ENCODE measurements around the genes NKAIN4, HELZ2 and ZBTB46.

- PRO-cap, 3 experiments, result no peak in any of the 3 experiments
- RRBS, result no CpG with 5 or more reads among the region's 14 CpGs
Measured at GRCh38 chr20:62953173-62953642, 699 bp downstream of the SLC17A9 start.

- PRO-cap, 3 experiments, result no peak in any of the 3 experiments
- RRBS, result no CpG with 5 or more reads among the region's 21 CpGs
Measured at GRCh38 chr20:62955443-62956299, 3.2 kb downstream of the SLC17A9 start.

GRCh38 chr20:62967863-62968591 is 15.5 kb downstream of the SLC17A9 start:
- PRO-cap, 3 experiments, result no peak in any of the 3 experiments
- RRBS, result no CpG with 5 or more reads among the region's 23 CpGs

- PRO-cap, 3 experiments, result no peak in any of the 3 experiments
- RRBS, result no CpG with 5 or more reads among the region's 50 CpGs
Measured at GRCh38 chr20:63178008-63178412, 37.9 kb downstream of the YTHDF1 start.

DNA sequence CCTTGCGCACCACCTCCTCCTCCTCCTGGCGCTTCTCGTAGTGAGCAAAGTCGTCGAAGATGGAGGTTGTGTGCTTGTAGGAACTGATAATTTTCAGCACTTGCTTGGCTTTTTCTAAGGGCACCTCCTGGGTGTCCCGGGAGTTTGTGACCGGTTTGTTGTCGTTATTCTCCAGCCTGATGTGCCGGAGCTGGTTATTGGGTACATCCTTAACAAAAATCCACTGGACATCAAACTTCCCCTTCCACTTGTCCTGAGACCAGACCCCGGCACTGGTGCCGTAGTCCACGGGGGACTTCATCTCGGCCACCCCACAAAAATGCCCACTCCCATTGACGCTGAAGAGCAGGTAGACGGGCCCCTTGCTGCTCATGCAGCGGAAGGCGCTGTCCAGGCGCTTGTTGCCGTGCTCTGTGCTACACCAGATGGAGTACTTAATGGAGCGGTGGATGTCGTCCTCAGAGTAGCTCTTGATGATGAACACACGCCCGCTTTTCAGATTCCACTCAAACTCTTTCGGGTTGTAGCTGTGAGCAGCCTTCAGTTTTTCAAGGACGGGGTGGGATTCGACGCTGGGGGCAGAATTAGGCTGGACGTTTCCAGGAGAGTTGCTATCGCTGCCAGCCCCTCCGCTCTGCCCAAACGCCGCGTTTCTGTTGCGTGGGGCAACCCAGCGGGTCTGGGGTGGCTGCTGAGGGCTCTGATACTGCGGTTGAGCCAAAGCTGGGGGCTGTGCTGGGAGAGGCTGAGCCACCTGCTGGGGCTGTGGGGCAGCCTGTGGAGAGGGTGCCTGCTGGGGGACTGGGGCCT is 13.4 kb downstream of the YTHDF1 start:
- PRO-cap, 3 experiments, result no peak in any of the 3 experiments
- RRBS, result 93% methylated on average over 2 of the region's 36 CpGs

DNA sequence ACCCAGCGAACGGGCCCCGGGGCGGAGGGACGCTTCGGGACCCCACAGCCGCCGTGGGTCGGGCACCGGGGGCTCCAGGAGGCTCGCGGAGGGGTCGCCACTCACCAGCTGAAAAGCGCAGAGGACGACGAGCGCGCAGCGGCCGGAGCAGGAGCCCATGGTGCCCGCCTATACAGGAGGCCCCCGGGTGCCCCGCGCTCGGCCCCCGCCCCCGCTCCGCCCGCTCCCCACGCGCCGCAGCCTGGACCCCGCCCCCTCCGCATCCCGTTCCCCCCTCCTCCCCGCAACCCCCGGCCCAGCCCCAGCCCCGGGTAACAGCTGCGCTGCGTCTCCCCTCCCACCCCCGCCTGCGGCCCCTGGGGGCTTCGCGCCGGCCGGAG is at the start of gene NKAIN4:
TSS of gene NKAIN4 (minus strand) at position 172 of the 380 bp plus-strand sequence.
- PRO-cap, 3 experiments, result no peak in any of the 3 experiments
- RRBS, result 3% methylated on average over 41 of the region's 46 CpGs

GRCh38 chr20:63416464-63417256 is 55.5 kb upstream of the CHRNA4 start:
- PRO-cap, 3 experiments, result no peak in any of the 3 experiments
- RRBS, result no CpG with 5 or more reads among the region's 38 CpGs

- PRO-cap, 3 experiments, result no peak in any of the 3 experiments
- RRBS, result 44% methylated on average over 3 of the region's 30 CpGs
Measured at GRCh38 chr20:63456842-63457387, 15.5 kb downstream of the KCNQ2 start.

DNA sequence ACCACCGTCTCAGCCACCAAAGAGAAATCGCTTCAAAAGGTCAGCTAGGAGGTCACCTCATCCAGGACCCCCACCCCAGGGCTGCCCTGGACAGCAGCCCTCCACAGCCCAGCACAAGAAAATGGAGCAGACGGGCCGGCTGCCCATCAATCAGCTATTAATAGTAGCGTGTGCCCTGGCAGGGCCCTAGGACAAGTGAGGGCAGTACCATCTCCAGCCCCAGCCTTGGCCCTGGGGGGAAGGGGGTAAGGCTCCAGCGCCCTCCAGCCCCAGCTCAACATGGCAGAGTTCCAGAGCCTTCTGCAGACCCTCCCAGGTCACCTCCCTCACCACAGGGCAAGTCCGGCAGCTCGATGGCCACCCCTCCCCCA is 1.8 kb downstream of the EEF1A2 start:
- PRO-cap, 3 experiments, result no peak in any of the 3 experiments
- RRBS, result no CpG with 5 or more reads among the region's 8 CpGs

- PRO-cap, 3 experiments, result no peak in any of the 3 experiments
- RRBS, result no CpG with 5 or more reads among the region's 16 CpGs
Measured at GRCh38 chr20:63540137-63540563, 3.0 kb upstream of the PTK6 start.

- PRO-cap, 3 experiments, result no peak in any of the 3 experiments
- RRBS, result 91% methylated on average over 7 of the region's 64 CpGs
Measured at GRCh38 chr20:63565410-63566231, 8.4 kb downstream of the HELZ2 start.

DNA sequence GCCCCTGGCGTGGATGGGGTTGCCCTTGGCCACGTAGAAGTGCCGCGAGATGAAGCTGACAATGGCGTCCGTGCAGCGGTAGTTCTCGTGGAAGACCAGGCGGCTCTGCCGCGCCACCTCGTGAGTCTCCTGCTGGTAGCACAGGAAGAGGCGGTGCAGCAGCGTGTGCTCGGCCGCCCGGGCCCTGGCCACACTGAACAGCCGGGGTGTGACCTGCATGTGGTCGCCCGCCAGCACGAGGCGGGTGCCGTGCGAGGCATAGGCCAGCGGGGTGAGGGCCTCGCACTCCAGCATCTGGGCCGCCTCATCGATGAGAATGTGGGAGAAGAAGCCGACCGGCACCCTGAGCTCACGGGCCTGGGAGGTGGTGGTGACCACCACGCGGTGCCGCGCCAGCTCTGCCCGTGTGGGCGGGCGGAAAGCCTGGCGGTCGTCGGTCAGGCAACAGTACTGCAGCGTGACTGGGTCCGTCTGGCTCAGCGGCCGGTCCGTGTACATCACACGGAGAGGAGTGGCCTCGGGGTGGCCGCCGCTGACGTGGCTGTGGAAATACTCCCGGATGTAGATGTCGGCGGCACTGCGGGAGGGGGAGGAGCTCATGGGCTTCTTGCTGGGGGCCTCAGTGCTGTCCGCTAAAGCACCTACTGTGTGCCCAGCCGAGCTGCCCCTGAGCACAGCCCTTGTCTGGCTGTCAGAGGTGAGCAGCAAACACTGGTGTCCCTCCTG is 6.8 kb downstream of the HELZ2 start:
- PRO-cap, 3 experiments, result no peak in any of the 3 experiments
- RRBS, result 12% methylated on average over 8 of the region's 57 CpGs

- PRO-cap, 3 experiments, result no peak in any of the 3 experiments
- RRBS, result 44% methylated on average over 8 of the region's 31 CpGs
Measured at GRCh38 chr20:63568382-63568932, 5.6 kb downstream of the HELZ2 start.

DNA sequence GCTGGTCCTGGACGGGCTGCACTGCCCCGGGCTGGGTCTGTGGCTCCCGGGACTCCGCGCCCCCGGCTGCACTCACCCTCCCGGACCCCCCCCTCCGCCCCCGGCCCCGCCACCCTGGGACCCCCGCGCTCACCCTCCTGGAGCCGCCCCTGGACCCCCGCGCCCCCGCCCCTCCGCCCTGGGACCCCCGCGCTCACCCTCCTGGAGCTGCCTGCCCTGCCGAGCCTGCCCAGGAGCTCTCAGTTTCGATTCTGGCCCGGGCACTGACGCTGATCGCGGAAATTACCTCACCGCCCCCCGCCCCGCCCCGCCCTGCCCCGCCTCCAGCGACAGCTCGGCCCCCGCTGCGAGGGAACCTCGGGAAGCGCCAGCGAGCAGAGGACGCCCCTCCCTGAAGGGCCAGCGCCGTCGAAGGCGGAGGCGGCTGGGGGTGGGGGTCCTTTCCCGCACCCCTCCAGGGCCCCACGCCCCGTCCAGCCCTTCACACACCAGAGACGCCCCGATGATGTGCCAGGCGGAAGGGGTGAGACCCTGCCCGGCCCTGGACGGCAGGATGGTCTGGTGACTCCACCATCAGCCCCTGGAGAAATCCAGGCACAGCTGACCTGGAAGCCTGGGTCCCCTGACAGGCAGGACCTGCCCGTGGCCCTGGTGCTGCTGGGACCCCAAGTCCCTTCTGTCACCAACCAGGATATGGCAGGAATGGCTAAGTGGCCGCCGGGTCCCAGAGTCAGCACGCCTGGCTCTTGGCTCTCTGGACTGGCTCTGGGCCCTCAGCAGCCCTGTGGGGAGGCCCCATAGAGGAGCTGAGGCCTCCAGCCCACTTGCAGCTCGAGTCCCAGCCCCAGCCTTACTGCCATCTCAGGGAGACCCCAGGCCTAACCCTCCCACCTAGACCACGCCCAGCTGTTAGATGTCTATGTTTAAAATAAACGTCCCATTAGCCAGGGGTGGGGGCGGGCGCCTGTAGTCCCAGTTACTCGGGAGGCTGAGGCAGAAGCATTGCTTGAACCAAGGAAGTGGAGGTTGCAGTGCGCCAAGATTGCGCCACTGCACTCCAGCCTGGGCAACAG is at the start of gene HELZ2:
TSS of gene HELZ2 (minus strand) at position 253 of the 1,073 bp plus-strand sequence.
- PRO-cap, 3 experiments, result peak in 3 of 3 experiments; most common plus-strand start position 344 of the sequence (in 2); most common minus-strand start position 253 of the sequence (in 3)
- RRBS, result no CpG with 5 or more reads among the region's 63 CpGs

GRCh38 chr20:63734073-63734930 is 2.2 kb upstream of the LIME1 start:
- PRO-cap, 3 experiments, result no peak in any of the 3 experiments
- RRBS, result 96% methylated on average over 3 of the region's 24 CpGs

- PRO-cap, 3 experiments, result no peak in any of the 3 experiments
- RRBS, result no CpG with 5 or more reads among the region's 13 CpGs
Measured at GRCh38 chr20:63765144-63765597, 25.6 kb downstream of the SLC2A4RG start.

DNA sequence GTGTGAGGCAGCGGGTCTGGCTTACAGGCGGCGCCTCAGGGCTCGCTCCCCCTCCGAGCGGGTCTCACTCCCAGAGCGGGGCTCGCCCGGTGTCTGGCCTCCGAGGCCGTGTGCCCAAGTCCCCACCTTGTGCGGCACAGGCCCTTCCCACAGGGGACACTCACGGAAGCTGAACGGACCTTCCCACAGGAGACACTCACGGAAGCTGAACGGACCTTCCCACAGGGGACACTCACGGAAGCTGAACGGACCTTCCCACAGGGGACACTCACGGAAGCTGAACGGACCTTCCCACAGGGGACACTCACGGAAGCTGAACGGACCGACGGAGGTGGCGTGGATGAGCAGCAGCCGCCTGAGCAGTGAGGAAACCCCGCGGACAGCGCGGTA is 23.3 kb downstream of the ZBTB46 start:
- PRO-cap, 3 experiments, result no peak in any of the 3 experiments
- RRBS, result no CpG with 5 or more reads among the region's 30 CpGs

DNA sequence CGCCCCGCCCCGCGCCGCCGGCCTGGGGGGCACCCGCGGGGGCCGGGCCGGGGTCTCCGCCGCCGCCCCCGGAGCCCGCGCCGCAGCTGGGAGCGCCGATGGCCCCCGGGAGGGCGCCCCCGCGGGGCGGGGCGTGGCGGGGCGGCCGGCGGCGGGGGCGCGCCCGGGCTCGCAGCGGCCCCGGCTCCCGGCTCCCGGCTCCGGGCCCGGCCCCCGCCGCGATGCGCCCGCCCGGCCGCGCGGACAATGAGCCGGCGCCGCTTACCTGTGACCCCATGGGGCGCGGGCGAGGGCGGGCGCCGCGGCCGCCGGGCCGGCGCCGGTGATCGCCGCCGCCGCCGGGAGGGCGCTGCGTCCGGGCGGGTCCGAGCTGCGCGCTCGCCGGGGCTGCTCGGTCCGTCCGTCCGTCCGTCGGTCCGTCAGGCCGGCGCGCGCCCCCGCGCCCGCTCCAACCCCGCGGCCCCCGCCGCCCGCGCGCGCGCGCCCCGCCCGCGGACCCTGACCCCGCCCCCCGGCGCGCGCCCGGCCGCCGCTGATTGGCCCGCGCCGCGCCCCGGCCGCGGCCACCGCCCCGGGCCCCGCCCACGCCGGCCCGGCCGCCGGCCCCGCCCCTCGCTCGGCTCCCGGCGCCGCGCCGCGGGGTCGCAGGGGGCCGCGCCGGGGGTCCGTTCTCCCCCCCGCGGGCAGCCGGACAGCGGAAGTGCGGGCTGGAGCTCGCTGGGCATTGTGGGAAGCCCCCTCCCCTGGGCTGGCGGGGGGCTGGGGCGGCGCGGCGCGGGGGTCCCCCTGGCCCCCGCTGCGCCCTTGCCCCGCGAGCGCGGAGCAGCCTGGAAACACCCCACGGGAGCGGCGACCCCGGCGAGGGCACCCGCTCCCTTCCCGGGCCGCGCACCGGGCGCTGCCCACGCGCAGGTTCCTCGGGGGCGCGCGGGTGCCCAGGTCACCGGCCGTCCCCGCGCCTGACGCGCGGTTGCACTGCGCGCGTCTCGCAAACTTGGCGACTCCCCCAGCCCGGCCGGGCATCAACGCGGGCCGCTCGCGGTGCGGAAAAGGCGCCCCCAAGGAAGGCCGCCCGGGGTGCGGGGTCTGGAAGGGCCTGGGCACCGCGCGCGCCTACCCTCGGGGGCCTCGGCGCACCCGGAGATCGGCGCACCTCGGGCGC is at the start of gene ZBTB46:
TSS of gene ZBTB46 (minus strand) at position 433 of the 1,162 bp plus-strand sequence.
- PRO-cap, 3 experiments, result peak in 3 of 3 experiments; most common plus-strand start position 615 of the sequence (in 2); most common minus-strand start position 223 of the sequence (in 3)
- RRBS, result 2% methylated on average over 101 of the region's 213 CpGs

DNA sequence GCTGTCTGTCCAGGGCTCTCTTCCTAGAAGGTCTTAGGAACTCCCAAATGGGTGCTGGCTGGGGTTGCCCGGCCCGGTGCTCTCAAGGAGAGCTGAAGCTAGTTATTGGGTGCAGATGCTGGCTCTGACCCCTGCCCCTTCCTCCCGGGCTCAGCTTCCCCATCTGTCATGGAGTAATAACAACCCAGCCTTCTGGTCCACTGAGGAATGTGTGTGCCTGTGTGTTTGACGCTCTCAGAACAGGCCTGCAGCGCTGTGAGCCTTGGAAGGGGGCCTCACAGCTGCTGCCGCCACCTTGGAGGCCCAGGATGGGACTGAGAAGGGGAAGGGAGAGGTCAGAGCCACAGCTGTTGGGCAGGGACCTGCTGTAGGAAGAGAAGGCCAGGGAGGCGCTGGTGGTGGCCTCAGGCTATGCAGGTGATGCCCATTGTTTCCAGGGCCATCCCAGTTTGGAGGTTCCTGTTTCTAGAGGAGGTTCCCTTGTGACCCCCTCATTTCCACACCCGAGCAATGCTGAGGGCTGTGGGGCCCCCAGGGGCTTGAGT is 13.8 kb downstream of the TPD52L2 start:
- PRO-cap, 3 experiments, result no peak in any of the 3 experiments
- RRBS, result 66% methylated on average over 2 of the region's 8 CpGs

DNA sequence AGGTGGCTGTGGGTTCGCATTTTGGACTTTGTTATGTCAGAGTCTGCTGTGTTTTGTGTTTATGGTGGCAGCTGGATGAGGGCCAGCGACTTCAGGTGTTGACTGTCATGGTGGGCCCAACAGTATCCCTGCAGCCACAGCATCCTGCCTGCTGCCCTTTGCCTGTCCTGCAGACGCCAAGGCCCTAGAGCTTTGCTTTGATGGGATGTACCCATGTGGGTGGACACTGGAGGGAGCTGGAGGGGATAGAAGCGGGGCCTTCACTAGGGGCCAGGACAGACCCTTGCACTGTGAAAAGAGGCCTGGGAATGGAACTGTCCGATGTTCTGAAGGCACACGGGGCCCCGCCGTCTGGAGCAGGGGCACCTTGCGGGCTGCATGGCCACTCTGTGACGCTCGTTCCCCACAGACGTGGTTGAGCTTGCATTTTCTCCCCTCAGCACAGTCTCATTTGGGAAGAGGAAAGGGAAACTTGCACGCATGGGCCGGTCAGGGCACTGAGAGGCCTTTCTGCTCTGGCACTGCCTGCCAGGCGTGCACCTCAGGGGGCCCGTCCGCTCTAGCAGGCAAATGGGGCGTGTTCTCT is 13.1 kb upstream of the DNAJC5 start:
- PRO-cap, 3 experiments, result no peak in any of the 3 experiments
- RRBS, result no CpG with 5 or more reads among the region's 18 CpGs